SJCRH30 (cell line): ENCODE data around the gene MPV17L2.

- RAMPAGE, long total RNA = no peak
Measured at GRCh38 chr19:17830895-17831327, 9.6 kb upstream of the INSL3 start.

DNA sequence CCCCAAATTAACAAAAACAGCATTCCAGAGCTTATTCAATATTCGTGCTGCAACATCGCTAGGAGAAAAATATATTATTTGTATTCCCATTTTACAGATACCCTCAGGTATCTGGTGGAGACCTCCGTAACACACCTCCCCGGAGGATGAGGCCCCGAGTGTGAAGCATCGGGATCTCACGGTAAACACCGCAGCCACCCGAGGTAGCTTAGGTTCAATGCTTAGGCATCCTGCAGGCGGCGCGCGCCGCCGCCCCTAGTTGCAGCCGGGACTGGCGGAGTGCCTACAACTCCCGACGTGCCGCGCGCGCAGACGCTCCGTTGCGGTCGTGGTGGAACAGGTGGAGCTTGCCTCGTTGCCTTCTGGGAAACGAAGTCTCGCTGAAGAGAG lies 335 bp upstream of the RPL18A start:
- RAMPAGE, long total RNA = no peak

DNA sequence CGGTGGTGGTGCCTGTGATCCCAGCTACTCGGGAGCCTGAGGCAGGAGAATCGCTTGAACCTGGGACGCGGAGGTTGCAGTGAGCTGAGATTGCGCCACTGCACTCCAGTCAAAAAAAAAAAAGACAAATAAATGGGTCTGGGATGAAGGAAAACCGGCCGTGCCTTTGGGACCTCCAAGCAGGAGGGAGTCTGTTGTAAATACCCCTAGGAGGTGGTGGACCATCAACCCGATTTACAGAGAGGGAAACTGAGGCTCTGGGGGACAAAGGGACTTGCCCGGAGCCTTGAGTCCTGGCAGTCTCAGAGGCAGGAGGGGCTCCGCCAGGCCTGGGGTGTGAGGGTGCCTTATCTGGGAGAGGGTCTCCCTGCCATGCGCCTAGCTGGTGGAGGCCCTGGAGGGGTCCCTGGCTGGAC lies 16.0 kb downstream of the KCNN1 start:
- RAMPAGE, long total RNA = no peak

GRCh38 chr19:18000685-18000913 lies 7.4 kb upstream of the ARRDC2 start:
- RAMPAGE, long total RNA = no peak

DNA sequence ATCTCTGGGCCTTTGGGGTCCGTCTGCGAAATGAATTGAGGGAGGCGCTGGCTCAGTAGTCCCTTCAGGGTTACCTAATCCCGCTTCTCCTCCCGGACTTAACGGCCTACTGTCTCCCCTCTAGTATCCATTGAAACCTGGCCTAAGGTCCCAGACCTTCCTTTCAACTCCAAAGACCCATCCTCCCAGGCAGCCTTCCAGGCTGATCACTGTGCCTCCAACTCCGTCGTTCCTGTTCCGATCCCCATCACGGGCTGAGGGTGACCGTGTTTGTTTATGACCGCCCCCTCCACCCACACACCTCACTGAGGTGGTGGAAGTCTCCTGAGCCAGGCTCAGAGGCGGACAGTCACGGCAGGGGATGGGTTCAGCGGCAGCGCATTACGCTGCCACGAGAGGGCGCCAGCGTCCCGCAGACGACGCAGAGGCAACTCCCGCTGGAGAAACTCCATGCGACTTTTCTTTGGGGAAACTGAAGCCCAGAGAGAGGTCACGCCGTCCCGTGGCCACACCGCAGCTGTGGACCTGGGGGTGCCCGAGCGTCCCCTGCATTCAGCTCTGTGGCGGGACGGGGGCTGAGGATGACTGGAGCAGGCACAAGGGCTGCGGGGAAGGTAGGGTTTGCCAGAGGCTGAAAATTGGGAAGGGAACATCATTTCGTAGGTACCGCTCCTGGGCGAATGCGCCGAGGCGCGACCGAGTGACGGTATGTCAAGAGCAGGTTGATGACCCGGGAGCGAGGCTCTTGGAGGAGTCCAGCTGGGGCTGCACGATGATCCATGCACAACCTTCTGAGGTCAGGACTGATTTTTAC lies 1.0 kb upstream of the ARRDC2 start:
- RAMPAGE, long total RNA = no peak

- RAMPAGE, long total RNA = no peak
Measured at GRCh38 chr19:18010044-18010640, 2.2 kb downstream of the ARRDC2 start.

DNA sequence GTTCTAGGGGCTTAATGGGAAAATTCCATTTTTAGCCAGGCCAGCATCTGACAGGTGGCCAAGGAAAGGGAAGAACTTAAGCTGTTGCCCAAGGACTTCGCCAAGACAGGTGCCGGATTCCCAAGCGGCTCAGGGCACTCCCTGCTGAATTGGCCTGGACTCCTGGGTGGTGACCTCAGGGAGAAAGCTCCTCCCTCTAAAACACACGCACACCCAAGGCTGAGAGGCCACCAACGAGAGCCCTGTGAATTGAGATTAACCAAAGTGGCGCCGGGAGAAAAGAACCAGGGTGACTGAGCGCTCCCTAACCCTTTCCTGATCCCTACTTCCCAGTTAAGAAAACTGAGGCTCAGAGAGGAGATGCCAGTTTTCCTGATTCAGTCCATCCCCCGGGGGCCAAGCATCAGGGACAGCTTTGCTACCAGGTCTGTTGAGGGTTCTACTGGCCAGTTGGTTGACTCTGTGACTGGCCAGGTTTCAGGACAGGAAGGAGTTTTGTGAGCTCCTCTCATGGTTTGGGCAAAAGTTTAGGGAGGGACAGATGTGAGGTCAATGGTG lies 13.4 kb downstream of the MAST3 start:
- RAMPAGE, long total RNA = no peak

DNA sequence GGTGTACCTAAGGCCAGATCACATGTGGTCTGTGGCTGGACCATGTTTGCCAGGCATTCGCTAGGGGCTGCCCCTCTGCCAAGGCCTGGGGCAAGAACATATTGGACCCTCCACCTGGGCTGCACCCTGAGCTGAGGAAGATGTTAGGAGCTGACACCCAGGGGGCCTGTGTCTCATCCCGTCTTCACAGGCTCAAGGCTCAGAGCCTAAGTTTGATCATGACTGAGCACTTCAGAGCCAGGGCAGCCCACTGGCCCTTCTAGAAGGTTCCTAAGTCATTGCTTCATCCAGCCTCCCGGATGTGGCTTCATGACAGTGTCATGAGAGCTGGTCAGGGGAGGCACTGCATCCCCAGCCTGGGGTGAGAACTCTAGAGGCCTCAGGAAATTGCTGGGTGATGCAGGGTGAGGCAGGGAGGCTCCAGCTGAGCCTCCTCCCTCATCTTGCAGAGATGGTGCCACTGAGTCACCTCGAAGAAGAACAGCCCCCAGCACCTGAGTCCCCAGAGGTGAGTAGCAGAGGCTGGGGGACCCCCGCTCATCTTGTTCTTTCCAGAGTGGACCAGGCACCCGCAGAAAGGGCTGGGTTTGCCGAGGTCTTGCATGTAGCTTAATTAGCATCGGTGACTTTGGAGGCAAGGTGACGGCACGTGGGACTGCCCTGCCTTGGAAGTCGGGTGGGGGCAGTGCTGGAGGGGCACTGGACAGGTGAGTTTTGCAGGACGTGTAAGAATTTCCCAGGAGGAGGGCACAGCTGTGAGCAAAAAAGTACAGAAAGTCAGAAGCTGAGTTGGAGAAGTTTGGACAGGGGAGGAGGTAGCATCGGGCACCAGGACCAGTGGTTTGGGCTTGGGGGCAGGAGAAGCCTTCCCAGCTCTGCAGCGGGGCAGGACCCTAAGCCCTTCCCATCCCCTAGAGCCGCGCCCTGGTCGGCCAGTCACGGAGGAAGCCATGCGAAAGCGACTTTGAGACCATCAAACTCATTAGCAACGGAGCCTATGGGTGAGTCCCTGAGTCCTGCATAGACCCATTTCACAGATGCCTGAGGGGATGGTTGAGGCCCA lies 24.7 kb upstream of the PIK3R2 start:
- RAMPAGE, long total RNA = no peak

GRCh38 chr19:18192595-18193538 lies at the start of gene MPV17L2:
TSS of gene MPV17L2 (plus strand) at chr19:18193218.
- RAMPAGE, long total RNA = start-site peak on the plus strand at chr19:18193216-18193277, 47 and 82 reads in 2 replicates

DNA sequence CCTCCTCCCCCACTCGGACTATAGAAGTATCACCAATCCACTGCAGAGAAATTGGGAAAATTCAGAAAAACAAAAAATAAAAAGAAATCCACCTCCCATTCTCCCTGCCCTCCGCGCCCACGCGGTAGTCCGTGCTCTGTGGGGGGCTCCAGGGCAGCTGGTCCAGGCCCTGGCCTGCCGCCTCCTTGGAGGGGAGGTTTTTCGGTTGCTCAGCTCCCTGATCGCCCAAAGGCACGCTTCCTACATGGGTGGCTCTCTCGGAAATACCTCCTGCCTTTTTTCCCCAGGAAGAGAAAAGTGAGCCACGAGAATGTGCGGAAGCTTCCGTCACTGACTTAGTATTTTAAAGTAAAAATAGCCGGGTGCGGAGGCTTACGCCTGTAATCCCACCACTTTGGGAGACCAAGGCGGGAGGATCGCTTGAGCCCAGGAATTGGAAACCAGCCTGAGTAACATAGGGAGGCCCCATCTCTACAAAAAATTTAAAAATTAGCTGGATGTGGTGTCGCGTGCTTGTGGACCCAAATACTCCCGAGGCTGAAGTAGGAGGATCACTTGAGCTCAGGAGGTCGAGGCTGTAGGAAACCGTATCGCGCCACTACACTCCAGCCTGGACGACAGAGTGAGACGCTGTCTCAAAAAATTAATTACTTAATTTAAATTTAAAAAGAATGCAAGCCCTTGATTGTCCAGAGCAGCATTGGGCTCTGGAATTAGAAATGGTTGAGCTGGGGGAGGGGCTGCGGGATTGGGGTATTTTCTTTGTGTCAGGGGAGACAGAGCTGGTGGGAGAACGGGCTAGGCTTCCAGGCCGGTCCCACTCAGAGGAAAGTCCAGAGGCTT lies 1.9 kb upstream of the RAB3A start:
- RAMPAGE, long total RNA = no peak

- RAMPAGE, long total RNA = no peak
Measured at GRCh38 chr19:18220302-18220508, 6.0 kb downstream of the PDE4C start.

- RAMPAGE, long total RNA = no peak
Measured at GRCh38 chr19:18223665-18224907, 2.2 kb downstream of the PDE4C start.

- RAMPAGE, long total RNA = no peak
Measured at GRCh38 chr19:18254436-18254962, 19.8 kb downstream of the IQCN start.

DNA sequence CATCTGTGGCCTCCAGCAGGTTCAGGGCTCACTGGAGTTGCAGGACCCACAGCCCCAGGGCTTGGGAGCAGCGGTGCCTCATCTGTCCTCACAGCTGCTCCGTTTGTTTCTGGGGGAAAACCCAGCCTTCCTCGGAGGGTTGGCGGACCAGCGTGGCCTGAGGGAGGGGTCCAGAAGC lies 19.4 kb downstream of the IQCN start:
- RAMPAGE, long total RNA = no peak

DNA sequence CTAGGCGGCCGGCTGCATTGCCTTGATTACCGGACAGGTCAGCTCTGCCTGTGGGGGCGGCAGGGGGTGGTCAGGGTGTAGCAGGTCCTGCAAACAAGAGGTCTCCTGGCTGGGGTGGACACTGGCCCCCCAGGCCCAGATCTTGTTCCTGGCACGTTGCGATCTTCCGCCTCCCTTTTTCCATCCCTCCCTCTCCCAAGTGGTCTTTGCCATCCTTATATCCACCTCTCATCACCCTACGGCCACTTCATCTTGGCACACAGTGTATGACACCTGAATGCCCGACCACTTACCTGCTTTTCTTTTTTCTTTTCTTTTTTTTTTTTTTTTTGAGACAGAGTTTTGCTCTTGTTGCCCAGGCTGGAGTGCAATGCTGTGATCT lies 6.8 kb downstream of the IQCN start:
- RAMPAGE, long total RNA = no peak

- RAMPAGE, long total RNA = no peak
Measured at GRCh38 chr19:18280536-18280943, 882 bp downstream of the JUND start.

GRCh38 chr19:18310500-18311168 lies 12.2 kb downstream of the LSM4 start:
- RAMPAGE, long total RNA = no peak

DNA sequence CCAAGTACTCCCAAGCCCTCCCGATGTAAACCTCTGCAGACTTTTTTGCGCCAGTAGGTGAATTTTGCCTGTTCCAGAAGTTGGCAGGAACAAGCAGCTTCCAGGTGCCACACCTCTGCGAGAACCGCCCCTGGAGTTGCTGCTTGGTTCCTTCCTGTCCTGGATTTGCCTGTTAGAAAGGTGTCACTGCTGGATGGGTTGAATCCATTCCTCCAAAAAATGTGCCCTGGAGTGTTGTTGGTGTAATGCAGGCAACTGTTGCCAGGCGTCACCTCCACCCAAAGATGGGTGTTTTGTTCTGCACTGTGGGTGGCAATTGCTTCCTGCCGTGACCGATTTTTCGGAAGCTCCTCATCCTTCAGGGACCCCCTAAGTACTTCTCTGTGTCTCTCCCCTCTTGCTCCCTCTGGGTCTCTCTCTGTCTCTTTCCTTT lies 5.7 kb downstream of the PGPEP1 start:
- RAMPAGE, long total RNA = no peak

DNA sequence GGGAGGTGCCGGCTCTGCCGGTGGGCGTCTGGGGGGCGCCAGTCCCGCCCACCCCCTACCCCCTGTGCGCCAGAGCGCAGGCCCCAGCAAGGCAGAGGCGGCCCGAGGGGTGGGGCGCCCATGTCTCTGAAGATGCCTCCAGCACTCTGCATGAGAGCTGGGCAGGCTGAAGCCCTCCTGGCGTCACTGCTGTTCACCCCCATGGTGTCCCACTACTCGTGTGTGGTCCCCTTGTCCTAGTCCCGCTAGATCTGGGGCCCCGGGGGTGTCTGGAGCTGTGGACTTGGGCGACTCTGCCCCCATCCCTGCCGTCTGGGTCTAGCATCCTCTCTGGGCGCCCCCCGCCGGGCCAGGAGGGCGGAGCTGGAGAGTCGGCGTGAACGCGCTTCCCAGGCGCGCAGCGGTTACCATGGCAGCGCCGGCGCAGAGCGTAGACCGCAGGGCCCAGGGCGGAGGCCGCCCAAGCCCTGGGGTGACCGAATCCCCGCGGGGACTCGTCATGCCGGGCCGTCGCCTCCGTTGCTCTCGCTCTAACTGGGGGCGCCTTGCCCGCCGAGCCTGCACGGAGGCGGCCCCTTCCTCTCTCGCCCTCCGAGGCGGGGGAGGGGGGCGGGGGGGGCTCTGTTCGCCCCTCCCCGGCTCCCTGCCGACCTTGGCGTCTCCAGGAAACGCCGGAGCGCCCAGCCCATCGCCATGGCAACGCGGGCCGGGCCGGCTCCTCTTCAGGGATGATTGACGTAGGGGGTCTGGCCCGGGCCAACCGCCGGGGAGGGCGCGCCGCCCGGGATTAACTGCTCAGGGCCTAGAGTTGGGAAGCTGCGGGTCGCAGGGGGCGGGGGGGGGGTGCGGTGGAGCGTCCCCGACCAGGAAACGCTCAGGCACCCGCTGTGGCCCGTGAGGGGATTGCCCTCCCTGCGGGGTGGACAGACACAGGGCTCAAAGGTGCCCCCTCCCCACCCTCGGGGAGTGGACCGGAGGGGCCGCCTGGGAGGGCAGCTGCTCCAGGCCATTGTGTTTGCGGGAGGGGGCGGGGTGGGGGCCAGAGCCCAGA lies 9.0 kb downstream of the ISYNA1 start:
- RAMPAGE, long total RNA = no peak

GRCh38 chr19:18434127-18434714 lies 3.7 kb downstream of the ISYNA1 start:
- RAMPAGE, long total RNA = no peak